Hair follicle dermal papilla cell (primary cell): ENCODE data around the genes SHROOM4, NUDT11, GSPT2, MAGED4, HSD17B10, GNL3L and MAGEH1.

DNA sequence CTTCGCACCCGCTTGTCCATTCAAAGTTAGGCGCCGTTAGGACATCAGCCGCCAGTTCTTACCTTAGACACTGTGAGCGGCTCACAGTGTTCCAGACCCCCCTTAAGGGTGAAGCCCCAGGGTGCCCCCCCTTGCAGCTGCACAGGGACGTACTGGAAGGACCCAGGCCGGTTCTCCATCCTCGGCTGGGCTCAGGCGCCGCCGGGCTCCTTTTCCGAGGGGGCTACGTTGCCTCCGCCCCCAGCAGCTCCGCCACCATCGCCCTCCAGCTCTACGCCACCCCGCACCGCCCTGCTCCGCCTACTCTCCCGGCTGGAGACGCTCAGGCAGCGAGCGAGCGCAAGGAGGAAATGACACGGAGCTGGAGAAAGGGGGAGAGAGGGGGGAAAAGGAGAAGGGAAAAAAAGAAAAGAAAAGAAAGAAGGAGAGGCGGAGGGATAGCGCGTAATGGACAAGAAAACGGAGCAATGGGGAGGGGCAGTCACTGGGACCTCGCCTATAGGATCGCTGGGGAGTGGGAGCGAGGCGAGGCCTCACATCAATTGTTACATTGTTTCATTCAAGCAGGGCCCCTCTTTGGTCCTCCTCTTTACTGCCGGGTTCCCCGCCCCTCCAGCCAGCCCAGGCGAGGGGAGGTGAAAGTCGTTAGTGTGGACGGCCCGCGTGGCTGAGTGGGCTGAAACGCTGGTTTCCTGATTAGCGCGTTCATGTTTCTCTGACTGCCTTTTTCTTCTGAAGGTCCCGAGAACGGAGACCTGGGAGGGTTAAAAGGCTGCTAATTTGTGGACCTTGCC is at the start of gene SHROOM4:
Gene SHROOM4 (minus strand): TSS at position 355 of the 794 bp plus-strand sequence.
- CAGE, long polyA plus RNA, result no peak

GRCh38 chrX:51495599-51495982 is 801 bp downstream of the NUDT11 start:
- CAGE, long polyA plus RNA, result no peak

DNA sequence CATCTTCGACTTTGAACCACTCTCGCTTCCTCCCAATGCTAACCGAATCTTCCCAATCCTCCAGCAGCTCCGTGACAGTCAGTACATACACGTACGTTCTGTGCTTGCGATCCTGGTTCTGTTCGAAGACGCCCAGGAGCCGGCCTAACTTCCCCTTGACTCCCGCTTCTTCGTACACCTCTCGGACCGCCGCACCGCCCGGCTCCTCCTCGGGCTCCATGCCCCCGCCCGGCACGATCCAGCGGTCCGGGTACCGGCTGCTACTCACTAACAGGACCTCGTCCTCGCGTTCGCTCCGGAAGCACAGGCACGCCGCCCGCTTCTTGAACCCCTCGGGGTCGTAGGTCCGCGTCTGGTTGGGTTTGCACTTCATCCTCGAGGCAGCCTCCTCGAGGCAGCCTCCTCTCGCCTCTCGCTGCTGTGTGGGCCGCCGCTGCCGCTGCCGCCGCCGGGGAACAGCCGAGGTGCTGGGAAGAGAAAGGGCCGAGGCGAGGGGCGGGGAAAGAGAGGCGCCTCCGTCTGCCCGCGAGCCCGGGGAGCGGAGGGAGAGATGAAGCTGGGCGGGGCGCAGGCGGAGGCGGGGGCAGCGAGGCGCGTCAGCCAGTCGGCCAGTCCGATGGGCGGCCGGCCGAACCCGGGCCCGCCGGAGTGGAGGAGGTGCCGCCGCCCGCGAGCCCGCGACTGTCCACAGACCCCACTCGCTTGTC is at the start of gene NUDT11:
Gene NUDT11 (minus strand): TSS at position 521 of the 707 bp plus-strand sequence.
- CAGE, long polyA plus RNA, result no peak

GRCh38 chrX:51743010-51744108 is at the start of gene GSPT2:
Gene GSPT2 (plus strand): TSS chrX:51743442.
- CAGE, long polyA plus RNA, result no peak

DNA sequence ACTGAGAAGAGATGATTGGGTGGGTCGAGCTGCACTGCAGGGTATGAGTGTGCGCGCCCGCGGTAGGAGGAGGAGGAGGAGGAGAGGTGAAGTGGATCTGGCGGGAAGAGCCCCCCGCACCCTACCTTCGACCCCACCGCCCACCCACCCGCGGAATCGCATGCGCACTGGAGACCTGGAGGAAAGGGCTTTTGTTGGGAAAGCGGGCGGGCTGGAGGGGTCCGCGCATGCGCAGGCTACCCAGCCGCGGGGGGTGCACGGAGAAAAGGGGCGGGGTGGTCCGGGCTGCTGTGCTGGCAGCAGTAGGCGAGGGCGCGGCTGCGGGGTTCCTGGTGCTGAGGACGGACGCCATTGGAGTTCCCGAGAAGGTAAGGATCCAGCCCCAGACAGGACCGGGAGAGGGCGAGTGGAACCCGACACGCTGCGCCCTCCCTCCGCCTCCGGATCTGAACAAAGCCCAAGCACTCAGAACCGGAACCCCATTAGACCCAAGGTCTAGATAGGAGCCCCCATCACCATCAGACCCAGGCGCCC is at the start of gene MAGED4:
Gene MAGED4 (plus strand): TSS at position 291 of the 534 bp plus-strand sequence.
- CAGE, long polyA plus RNA, result no peak

DNA sequence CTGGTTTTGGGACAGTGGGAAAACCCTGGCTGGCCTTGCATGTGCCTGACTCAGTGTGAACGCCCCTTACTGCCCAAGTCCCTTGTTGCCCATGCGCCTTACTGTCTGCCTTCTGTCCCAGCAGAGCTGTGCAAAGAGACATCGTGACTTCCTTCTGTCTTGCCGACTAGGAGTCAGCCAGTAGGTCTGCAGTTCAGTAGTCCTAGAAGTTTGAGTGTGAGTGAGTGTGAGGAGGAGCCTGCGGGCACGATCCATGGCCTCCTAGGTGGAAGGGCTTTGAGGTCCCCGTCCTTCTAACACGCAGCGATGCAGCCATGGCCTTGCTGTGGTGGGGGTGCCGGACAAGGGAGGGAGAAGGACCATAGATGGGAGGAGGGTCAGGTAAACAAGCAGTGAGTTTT is 372 bp upstream of the XAGE2 start:
- CAGE, long polyA plus RNA, result no peak

DNA sequence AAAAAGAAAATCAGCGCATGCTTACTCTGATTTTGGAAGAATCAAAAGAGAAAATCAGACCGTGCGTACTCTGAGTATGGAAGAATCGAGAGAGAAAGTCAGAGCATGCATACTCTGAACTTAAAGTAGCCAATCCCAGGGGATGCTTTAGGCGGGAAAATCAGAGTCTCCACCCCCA is 118 bp downstream of the SSX7 start:
- CAGE, long polyA plus RNA, result no peak

GRCh38 chrX:53233491-53234042 is 8.6 kb upstream of the KDM5C start:
- CAGE, long polyA plus RNA, result no peak

- CAGE, long polyA plus RNA, result no peak
Measured at GRCh38 chrX:53248576-53249443, 23.8 kb upstream of the KDM5C start.

DNA sequence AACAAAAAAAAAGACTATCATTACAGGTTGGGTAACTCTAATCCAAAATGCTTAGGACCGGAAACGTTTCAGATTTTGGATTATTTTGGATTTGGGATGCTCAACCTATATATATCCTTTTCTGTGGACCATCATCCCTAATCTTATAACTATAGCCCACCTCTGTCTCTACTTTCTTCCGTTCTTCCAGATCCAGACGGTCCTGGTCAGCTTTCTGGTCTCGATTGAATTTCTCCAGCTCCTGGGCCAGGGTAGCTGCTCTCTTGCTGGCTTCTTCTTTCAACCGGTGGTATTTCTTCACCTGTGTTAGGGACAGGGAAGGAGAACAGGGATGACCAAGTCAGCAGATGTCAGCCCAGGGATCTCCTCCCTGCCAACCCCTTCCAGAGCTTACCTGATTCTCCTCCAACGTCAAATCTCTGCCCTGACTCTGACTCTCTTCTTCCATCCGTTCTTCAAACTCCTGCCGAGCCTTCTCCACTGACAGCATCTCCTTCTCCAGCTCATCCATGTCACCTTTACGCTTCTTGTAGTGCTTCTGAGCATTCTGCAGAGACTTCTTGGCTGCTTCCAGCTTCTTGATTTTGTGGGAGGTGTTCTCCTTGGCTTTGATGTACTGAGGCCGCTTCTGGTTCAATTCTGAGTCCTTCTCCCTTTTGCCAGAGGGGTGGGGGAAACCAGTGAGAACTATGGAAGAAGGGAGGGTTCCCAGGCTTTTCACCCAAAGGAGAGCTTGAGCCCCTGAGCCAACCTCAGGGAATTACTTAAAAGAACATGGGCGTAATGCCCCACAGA is 10.7 kb downstream of the SMC1A start:
- CAGE, long polyA plus RNA, result no peak

DNA sequence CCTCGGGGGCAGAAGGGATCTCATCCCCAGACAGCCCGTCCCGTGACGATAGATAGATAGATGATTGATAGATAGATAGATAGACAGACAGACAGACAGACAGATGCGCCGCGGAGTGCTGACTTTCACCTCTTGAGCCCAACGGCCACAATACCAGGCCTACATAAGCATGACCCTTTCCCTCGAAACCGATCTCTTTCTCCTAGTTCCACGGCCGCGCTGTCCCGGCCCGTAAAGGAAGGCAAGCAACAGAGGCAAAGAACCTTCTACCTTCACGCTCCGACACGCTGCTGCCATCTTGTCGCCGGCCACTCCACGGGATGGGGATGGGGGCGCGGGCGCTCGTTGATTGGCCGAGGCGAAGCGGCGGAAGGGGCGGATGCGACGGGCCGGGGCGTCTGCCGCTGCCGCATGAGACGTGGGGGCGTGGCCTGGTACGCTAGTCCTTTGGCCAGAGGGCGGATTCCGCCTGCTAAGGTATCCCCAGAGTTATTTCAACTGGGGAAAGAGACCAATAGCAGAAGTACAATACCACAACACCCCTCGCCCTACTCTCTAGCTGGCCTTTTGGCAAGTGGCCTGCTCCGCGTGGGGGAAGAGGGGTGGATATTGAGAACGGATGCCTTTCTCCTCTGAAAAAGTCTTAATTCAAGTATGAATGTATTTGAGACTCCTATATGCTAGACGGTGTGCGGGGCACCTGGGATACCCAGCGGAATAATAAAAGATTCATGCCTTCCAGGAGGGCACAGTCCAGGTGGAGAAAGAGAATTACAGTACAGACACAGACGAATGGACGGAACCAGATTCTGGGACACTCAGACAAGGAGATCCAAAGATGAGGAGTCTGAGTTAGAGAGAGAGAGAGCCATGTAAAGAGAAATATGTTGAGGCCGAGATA is at the start of gene HSD17B10:
Gene HSD17B10 (minus strand): TSS at position 322 of the 901 bp plus-strand sequence.
- CAGE, long polyA plus RNA, result no peak

DNA sequence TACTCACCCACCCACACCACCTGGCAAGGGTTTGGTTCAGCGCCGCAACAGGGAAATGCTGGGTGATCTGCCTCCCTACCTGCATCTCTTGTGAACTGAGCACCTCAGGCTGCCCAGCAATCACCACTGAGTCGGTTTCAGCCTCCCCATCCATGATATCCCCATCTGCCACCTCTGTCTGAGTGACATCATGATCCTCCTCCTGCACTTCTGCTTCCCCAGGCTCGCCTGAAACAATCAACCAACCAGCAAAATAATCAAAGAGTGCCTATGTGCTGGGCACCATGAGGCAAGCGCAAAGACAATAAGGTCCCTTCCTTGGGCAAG is 122.1 kb downstream of the HUWE1 start:
- CAGE, long polyA plus RNA, result no peak

GRCh38 chrX:54529946-54530849 is at the start of gene GNL3L:
Gene GNL3L (plus strand): TSS chrX:54530219.
- CAGE, long polyA plus RNA, result no peak

GRCh38 chrX:54721379-54721909 is 76.6 kb downstream of the ITIH6 start:
- CAGE, long polyA plus RNA, result no peak

DNA sequence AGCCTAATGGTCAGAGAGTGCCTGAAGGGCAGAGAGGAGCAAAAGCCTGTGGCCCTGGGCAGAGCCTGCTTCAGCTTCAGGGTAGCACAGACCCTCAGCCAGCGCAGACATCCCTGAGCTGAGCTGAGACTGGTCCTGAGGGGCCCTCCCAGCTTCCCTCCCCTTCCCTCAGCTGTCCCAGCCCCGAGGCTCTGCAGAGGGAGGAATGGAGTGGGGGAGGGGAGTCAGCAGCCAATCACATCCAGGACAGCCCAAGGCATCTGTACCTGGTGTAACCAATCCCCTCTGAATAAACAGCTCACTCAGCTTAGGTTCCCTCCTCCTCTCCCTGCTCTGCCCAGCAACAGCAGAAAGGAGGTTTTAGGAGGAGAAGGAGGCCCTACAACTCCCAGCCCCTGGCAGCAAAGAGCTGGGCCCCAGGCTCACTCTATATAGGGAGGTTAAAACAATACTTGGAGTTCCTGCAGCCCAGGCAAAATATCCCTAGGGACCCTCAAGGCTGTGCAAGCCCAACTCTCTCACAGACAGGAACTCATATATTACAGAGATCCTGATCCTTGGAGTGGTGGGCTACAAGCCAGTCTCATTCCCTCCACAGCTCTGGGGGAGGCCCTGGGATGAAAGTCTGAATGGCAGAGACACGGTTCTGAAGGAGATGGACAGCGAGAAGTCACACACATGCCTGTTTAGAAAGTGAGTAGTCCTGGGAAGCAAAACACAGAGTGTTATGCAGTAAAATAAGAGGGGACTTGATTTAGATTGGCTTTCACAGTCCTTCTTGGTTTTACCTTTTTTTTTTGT is 33.9 kb downstream of the MAGED2 start:
- CAGE, long polyA plus RNA, result no peak

DNA sequence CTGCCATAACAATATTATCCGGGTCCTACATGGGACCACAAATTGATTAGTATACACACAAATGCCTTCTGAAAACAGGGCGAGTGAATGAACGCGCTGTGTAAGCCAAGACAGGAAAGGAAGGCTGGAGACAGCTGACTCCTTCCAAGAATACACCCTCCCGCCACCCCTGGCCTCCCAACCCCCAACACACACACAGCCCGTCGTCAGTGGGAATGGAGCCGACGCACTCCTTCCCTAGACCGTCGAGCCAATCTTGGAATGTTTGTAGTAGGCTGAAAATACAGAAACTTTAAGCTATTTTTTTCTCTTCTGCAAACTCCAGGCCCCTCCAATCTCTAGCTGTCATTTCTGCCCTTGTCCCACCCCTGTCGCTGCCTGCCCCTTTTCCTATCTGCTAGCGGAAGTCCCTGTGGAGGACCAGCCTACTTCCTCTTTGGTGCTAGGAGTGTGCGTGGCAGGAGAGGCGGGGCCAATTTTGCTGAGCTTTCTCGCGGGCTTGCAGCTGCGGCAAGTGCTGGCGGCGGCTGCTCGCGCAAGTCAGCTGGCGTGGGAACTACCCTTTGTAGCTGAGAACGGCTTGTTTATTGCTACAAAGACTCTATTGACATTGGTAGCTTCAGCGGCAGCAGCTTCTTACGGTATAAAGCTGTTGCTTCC is at the start of gene MAGEH1:
Gene MAGEH1 (plus strand): TSS at position 475 of the 660 bp plus-strand sequence.
- CAGE, long polyA plus RNA, result no peak

DNA sequence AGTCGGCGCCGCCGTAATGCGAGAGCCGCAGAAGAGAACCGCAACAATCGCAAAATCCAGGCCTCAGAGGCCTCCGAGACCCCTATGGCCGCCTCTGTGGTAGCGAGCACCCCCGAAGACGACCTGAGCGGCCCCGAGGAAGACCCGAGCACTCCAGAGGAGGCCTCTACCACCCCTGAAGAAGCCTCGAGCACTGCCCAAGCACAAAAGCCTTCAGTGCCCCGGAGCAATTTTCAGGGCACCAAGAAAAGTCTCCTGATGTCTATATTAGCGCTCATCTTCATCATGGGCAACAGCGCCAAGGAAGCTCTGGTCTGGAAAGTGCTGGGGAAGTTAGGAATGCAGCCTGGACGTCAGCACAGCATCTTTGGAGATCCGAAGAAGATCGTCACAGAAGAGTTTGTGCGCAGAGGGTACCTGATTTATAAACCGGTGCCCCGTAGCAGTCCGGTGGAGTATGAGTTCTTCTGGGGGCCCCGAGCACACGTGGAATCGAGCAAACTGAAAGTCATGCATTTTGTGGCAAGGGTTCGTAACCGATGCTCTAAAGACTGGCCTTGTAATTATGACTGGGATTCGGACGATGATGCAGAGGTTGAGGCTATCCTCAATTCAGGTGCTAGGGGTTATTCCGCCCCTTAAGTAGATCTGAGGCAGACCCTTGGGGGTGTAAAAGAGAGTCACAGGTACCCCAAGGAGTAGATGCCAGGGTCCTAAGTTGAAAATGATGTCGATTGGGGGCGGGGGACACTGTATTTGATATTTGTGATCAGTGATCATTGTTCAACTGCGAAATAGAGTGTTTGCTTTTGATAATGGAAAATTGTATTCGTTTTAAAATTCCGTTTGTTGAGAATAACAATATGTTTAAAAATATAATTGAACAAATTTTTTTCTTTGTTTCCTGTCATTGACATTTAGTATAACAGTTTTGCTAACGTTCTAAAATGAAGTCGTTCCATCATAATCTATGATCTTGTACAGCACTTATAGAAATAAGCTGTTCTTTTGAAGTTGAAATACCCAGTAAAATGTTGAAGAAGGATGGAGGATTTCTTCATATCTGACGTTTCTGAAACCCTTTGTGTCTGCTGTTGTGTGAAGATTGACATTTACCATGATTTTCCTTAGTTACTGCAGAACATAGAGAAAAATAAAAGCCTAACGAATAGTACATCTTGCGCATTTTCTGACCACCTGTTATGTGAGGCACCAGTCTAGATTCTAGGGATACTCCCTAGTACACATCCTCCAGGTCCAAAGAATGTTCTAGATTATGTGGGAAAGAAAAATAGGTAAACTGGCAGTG is 920 bp downstream of the MAGEH1 start:
- CAGE, long polyA plus RNA, result no peak

DNA sequence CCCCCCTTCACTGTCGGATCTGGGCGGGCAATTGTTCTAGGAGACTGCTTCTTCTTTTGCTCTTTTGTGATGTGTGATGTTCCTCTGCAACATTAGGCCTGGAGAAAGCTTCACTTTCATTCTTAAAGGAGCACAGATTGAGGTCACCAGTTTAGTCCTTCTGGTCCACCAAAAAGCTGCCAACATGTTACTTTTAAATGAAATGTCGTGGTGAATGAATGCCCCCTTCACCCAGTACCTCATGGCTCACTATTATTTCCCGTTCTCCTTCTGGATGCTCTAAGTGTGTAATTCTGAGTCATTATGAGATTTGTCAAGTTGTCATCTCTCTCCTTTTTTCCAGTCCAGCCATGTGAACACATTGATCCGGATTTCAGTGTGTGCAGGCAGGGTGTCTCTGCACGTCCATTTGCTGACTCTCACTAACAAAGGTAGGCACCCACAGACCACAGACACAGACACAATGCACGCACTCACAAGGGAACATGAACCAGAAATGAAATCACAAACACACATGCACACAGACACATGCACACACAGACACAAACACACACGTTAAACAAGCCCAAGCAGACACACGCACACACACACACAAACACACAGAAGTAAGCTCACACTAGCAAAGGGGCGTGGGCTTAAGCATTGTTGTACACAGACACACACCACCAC is 57.8 kb downstream of the NBDY start:
- CAGE, long polyA plus RNA, result no peak

DNA sequence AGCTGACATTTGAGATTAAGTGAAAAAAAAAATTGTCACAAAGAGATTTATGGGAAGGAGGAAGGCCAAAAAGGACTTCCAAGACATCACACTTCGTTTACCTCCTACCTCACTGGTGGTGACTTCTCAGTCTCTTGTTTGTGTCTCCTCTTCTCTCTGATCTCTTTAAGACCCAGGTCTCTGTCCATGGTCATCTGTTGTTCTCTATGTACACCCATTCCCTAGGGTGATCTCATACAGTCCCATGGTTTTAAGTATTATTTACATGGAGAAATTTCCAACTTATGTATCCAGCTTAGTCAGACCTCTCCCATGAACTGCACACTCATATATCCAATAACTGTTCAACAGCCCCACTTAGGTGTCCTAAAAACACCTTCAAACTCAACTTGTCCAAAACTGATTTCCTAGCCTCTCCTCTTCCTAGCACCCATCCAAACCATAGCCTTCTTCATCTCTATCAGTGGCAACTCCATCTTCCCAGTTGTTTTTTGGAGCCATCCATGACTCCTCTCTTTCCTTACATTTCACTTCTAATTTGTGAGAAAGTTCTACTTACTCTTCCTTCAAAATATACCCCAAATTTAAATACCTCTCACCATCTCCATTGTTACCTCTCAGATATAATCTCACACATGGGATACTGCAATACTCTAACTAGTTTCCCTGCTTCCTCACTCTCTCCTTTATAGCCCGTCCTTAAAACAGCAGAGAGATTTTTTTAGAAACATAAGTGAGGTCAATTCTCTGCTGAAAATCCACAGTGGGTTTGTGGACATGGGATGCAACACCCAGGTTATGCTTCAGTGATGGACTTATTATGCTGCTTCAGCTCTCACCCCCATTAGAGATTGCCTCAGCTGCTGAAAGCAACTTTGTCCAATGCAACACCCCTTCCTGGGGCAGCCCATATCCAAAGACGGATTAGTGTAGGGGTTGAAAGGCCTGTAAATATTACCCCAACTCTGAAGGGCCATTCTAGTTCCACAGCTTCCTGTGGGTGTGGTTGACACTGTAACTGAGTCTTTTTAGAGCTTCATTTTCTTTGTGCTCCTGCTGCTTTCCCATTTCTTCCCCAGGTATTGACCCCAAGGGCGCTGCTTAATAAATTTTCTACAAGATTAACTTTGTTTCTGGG is 10.5 kb downstream of the SPIN3 start:
- CAGE, long polyA plus RNA, result no peak

- CAGE, long polyA plus RNA, result no peak
Measured at GRCh38 chrX:63450842-63451403, 99.8 kb upstream of the SPIN4 start.